ENCODE measurements around the gene C20orf85.

- RRBS, result 37% methylated on average over 3 of the region's 34 CpGs
Observed at GRCh38 chr20:56628207-56628741, 832 bp upstream of the TFAP2C start.

GRCh38 chr20:56799111-56799874 is 170.2 kb downstream of the TFAP2C start:
- RRBS, result no CpG with 5 or more reads among the region's 3 CpGs

- RRBS, result no CpG with 5 or more reads among the region's 18 CpGs
Observed at GRCh38 chr20:56808440-56809419, 179.6 kb downstream of the TFAP2C start.

DNA sequence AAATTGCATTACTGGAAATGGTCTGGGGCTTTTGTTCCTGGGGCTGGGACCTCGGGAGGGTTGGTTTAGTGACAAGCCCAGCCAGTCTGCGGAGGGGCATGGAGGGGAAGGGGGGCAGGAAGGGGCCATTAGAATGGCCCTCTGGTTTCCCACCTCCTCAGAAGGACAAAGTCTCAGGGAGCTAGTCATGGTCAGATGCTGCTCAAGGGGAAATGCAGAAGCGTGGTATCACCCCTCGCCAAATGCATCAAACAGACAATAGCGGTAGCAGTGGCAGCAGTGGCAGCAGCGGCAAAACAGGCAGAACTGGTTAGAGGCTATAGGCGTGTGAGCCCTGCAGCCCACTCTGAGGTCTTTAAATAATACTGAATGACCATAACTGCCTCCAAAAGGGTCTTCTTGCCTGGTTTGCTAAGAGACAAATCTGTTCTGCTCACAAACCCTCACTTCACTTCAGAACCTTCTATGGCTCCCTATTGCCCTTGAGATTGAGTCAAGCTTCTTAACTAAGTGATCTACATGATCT is 186.7 kb downstream of the TFAP2C start:
- RRBS, result no CpG with 5 or more reads among the region's 7 CpGs

GRCh38 chr20:57043095-57043508 is 223.3 kb downstream of the BMP7 start:
- RRBS, result no CpG with 5 or more reads among the region's 4 CpGs

GRCh38 chr20:57480612-57481434 is 44.1 kb downstream of the CTCFL start:
- RRBS, result 20% methylated on average over 2 of the region's 21 CpGs

GRCh38 chr20:57495081-57495635 is 29.8 kb downstream of the CTCFL start:
- RRBS, result no CpG with 5 or more reads among the region's 15 CpGs

DNA sequence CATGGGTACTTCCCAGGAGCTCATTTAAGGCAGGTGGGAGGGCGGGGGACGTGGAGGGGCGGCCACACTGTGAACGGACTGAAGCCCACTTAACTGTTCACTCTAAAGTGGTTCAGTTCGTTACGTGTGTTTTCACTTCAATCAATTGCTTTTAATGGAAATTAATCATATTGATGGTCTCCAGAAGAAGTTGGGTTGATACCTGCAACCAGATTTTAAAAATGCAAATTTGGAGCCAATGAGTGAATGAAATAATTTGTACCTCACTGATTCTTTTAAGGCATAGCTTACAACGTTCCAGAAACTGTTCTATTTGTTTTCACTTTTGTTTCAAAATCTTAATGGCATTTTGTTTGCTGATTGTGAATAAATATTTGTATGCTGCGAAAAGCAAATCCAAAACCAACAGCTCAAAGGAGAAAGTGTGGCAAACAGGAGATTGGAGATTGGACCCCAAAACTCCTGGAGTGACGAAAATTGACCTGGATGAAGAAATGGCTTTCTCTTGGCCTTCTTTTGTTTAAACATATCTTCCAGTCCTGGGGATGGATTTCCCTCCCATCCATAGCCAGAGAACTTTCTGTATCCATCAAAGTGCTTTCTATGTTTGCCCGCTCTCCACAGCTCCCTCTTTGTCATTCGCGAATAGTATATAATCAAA is 2.7 kb upstream of the CTCFL start:
- RRBS, result no CpG with 5 or more reads among the region's 12 CpGs

GRCh38 chr20:57531941-57532513 is 7.1 kb upstream of the CTCFL start:
- RRBS, result no CpG with 5 or more reads among the region's 2 CpGs

- RRBS, result no CpG with 5 or more reads among the region's 12 CpGs
Observed at GRCh38 chr20:57556618-57557271, 4.2 kb upstream of the PCK1 start.

DNA sequence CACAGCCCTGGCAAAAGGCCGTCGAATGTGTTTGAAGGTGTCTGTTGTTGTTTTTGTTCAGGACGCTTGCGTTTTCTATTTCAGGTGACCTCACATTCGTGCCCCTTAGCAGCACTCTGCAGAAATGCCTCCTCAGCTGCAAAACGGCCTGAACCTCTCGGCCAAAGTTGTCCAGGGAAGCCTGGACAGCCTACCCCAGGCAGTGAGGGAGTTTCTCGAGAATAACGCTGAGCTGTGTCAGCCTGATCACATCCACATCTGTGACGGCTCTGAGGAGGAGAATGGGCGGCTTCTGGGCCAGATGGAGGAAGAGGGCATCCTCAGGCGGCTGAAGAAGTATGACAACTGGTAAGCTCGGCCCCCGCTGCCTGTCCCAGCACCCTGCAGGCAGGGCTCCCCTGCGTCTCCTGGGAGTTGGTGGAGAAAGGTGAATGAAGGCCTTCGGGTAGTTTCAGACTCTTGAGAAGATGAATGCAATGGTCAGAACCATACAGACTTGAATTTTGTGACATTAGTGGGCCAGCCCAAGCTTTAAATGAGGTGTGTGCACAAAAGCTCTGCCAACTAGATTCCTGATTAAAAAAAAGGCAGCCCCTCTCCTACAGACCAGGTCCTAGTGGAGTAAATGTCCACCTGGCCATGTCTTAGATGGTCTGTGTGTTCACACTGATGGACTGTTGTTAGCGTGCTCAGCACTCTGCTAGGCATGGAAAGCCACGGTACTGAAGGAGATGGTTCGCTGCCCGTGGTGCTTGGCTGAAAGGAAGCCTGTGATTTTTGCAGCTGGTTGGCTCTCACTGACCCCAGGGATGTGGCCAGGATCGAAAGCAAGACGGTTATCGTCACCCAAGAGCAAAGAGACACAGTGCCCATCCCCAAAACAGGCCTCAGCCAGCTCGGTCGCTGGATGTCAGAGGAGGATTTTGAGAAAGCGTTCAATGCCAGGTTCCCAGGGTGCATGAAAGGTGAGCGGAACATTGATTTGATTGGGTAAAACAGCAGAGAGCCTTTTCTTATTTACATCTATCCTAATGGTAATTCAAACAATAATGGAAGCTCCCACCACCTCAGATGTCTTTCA is 718 bp downstream of the PCK1 start:
- RRBS, result no CpG with 5 or more reads among the region's 27 CpGs

- RRBS, result no CpG with 5 or more reads among the region's 9 CpGs
Observed at GRCh38 chr20:57694945-57695342, 14.9 kb downstream of the PMEPA1 start.

GRCh38 chr20:57697341-57697903 is 12.4 kb downstream of the PMEPA1 start:
- RRBS, result no CpG with 5 or more reads among the region's 5 CpGs

GRCh38 chr20:57705403-57706017 is 4.3 kb downstream of the PMEPA1 start:
- RRBS, result no CpG with 5 or more reads among the region's 11 CpGs

- RRBS, result no CpG with 5 or more reads among the region's 7 CpGs
Observed at GRCh38 chr20:57773942-57774322, 64.1 kb upstream of the PMEPA1 start.

DNA sequence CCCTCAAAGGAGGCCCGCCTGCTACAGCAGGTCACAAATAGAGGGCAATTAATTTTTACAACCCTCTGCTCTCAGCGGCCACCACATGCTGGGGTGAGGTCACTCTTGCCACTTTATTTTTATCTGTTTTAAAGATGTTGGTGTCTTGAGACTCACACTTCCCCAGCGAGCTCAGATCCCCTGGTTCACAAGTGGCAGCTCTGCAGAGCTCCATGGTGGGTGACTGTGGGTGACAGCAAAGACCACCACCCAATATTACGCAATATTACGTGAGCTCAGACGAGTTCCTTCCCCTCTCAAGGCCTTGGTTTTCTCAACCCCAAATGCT is 193.1 kb upstream of the C20orf85 start:
- RRBS, result no CpG with 5 or more reads among the region's 6 CpGs

DNA sequence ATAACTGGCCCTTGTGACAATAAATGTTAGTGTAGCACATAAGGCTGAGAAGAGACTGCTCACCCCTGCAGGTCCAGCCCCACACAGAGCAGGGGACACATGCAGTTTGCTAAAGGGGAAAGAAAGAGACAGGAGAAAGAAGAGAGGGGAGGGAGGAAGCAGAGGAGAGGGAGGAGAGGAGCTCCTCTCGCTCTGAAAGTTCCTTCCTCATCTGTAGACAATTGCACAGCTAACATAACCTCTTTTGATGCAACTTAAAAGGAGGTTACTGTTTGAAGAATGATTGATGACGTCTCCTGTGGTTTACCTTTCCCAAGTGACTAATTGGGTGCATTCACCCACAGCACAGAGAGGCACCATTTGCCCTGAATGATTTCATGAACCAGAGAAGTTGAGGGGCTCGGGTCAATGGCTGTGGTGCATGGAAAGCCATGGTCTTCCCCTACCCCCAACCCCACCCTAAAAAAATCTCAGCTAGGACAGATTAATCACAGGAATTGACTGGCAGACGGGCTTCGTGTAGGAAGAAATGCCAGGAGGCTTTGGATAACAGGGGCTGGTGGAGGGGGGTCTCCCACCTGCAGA is 136.1 kb upstream of the C20orf85 start:
- RRBS, result no CpG with 5 or more reads among the region's 5 CpGs

DNA sequence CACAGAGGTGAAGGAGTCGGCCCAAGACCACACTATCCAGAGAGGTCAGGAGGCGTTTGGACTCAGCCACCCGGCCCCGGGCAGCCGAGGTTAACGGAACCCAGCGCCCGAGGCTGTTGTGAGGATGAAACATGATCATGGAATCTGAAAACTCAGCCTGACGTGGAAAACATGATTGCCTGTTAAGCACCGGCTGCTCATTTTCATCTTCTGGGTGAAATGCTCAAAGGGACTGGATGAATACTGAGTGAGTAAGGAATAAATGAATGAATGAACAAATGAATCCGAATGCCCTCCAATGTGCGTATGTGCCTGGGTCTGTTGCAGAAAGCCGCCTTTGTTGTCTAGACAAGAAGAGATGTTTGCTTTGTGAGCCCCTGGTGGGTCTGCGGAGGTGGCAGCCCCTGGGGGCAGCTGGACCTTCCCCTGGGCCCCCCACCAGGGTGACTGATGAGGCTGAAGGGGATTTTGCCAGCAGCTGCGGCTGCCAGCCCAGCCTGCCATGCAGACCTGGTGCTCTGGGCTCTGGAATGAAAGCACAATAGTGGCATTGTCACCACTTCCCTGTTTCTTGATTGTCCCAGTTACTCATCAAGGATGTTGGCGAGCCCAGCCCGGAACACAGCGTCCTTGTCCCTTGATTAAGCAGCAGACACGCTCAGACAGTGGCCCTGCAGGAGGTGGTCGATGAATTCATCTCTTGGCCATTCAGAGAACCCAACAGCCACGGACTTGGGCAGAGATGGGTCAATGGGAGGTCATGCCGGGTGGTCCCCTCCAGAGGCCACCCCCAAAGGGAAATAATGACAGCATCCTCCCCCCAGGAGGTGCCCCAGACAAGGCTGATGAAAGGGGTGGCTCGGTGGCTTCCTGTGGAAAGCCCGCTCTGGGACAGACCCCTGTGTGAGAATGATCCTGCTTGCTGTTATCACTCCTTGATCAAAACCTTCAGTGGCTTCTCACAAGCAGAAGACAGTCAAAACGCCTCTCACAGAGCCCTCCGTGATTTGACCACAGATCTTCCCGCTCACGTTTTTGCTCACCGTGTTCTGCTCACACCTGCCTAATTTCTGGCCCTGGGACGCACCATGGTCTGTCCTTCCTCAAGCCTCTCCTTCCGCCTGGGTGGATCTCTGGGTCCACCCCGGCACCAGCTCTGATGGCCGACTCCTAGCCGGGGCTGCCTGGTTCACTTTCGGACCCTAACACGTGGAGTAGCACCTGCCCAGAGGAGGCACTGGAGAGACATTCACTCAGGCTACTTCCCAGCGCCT is 133.1 kb upstream of the C20orf85 start:
- RRBS, result 41% methylated on average over 7 of the region's 37 CpGs

GRCh38 chr20:58150769-58151017 is at the start of gene C20orf85:
Gene C20orf85 (plus strand): TSS chr20:58150902.
- RRBS, result 14% methylated on average over 10 of the region's 22 CpGs

GRCh38 chr20:58174709-58175577 is 24.2 kb downstream of the C20orf85 start:
- RRBS, result no CpG with 5 or more reads among the region's 13 CpGs

Measured in GM06990 (cell line).